H7 (cell line): ENCODE measurements around a stretch of chr10.

GRCh38 chr10:63034351-63034712 is 98.8 kb upstream of the NRBF2 start:
- RAMPAGE, long total RNA, result no peak

GRCh38 chr10:63184839-63185540 is 51.9 kb downstream of the NRBF2 start:
- RAMPAGE, long total RNA, result no peak

- RAMPAGE, long total RNA, result no peak
These were observed 82.0 kb downstream of the NRBF2 start for GRCh38 chr10:63214637-63216070.

GRCh38 chr10:63264295-63264936 is 131.3 kb downstream of the NRBF2 start:
- RAMPAGE, long total RNA, result no peak

- RAMPAGE, long total RNA, result no peak
These were observed 1.1 kb downstream of the REEP3 start for GRCh38 chr10:63522417-63522668.

- RAMPAGE, long total RNA, result no peak
These were observed 108.8 kb downstream of the REEP3 start for GRCh38 chr10:63629923-63630406.

GRCh38 chr10:63644446-63644903 is 123.3 kb downstream of the REEP3 start:
- RAMPAGE, long total RNA, result no peak

- RAMPAGE, long total RNA, result no peak
These were observed 143.3 kb downstream of the REEP3 start for GRCh38 chr10:63664556-63664894.

DNA sequence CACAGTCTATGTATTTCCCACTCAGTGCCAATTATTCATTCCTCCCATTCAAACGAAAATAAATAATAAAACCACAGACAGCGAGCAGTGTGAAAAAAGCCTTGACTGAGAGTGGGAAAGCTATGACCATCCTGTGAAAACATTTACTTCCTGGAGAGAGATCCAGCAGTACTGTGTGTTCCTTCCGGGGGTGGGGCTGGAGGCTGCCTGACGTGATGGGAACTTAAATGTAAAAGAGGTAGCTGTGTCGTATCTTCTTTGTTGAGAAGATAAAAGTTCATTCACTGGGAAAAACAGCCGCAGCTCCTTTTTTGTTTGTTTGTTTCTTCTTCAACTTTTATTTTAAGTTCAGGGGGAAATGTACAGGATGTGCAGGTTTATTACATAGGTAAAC is 278.0 kb downstream of the REEP3 start:
- RAMPAGE, long total RNA, result no peak

DNA sequence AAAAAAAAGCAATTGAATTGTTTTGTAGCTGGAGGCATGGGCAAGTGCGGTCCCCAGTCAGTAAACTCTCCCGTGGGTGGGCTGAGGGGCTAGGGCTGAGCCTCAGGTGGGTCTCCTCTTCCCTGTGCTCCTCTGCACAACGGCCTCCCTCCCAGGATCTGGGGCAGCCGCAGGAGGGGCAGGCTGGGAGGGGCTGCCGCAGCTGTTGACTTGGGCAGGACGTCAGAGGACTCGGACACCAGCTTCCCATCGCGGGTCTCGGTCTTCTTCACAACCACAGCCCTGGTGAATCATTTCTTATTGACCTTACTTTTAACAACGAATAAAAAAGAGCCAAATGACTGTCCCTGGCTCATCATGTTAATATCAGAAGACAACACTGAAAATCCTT is 32.6 kb downstream of the CTNNA3 start:
- RAMPAGE, long total RNA, result no peak

GRCh38 chr10:67665494-67665884 is 30.5 kb downstream of the CTNNA3 start:
- RAMPAGE, long total RNA, result no peak

GRCh38 chr10:67900687-67901279 is 16.3 kb downstream of the SIRT1 start:
- RAMPAGE, long total RNA, result no peak

GRCh38 chr10:67912552-67913240 is 28.2 kb downstream of the SIRT1 start:
- RAMPAGE, long total RNA, result no peak

DNA sequence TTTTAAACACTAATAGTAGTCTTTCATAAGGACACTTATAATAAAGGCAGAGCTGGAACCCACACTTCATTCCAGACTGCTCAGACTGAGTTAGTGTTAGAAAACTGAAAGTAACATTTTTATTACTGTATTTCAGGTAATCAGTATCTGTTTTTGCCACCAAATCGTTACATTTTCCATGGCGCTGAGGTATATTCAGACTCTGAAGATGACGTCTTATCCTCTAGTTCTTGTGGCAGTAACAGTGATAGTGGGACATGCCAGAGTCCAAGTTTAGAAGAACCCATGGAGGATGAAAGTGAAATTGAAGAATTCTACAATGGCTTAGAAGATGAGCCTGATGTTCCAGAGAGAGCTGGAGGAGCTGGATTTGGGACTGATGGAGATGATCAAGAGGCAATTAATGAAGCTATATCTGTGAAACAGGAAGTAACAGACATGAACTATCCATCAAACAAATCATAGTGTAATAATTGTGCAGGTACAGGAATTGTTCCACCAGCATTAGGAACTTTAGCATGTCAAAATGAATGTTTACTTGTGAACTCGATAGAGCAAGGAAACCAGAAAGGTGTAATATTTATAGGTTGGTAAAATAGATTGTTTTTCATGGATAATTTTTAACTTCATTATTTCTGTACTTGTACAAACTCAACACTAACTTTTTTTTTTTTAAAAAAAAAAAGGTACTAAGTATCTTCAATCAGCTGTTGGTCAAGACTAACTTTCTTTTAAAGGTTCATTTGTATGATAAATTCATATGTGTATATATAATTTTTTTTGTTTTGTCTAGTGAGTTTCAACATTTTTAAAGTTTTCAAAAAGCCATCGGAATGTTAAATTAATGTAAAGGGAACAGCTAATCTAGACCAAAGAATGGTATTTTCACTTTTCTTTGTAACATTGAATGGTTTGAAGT is 31.9 kb downstream of the SIRT1 start:
- RAMPAGE, long total RNA, result no peak

- RAMPAGE, long total RNA, result no peak
These were observed 34.1 kb downstream of the SIRT1 start for GRCh38 chr10:67918276-67919140.

GRCh38 chr10:68073661-68074509 is 1.2 kb downstream of the HERC4 start:
- RAMPAGE, long total RNA, result no peak

DNA sequence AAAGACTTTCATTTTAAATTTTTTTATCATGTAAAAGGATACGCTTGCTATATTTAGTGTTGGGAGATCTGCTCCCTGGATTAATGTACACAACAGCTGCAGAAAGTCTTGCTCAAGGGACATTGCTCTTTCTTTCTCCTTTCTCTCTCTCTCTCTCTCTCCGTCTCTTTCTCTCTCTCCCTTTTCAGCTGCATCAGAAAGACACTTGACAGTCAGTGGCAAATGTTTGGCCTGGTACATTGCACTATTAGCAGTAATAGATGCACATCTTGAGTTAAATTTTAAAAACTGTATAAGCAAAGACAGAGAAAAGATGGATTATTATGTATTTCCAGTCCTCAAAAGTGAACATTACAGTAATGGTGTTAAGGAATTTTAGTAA is 816 bp downstream of the MYPN start:
- RAMPAGE, long total RNA, result no peak

DNA sequence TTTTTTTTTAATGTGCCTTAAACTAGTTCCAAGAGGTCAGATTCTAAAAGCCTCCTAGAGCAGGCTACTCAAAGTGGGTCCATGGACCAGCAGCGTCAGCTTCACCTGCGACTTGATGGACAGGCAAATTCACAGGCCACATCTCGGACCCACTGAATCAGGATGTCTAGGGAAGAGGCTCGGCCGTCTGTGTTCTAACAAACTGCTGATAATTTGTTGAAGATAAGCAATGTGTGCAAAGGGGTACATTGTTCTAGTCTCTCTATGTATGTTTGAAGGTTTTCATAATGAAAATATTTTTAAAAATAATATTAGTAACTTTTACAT is 19.7 kb downstream of the MYPN start:
- RAMPAGE, long total RNA, result no peak

DNA sequence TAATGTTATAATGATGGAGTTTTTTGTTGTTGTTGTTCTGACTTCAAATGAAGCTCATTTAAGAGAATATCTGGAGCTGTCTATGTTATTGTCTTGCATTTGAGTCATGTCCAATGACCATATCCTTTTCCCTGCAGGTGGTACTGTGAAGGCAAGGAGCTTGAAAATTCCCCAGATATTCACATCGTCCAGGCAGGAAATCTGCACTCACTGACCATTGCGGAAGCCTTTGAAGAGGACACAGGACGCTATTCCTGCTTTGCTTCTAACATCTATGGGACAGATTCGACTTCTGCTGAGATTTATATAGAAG is 33.5 kb downstream of the MYPN start:
- RAMPAGE, long total RNA, result no peak

- RAMPAGE, long total RNA, result no peak
These were observed 44.8 kb downstream of the MYPN start for GRCh38 chr10:68154166-68154492.